Epidermal melanocyte (primary cell): ENCODE measurements around a stretch of chr18.

DNA sequence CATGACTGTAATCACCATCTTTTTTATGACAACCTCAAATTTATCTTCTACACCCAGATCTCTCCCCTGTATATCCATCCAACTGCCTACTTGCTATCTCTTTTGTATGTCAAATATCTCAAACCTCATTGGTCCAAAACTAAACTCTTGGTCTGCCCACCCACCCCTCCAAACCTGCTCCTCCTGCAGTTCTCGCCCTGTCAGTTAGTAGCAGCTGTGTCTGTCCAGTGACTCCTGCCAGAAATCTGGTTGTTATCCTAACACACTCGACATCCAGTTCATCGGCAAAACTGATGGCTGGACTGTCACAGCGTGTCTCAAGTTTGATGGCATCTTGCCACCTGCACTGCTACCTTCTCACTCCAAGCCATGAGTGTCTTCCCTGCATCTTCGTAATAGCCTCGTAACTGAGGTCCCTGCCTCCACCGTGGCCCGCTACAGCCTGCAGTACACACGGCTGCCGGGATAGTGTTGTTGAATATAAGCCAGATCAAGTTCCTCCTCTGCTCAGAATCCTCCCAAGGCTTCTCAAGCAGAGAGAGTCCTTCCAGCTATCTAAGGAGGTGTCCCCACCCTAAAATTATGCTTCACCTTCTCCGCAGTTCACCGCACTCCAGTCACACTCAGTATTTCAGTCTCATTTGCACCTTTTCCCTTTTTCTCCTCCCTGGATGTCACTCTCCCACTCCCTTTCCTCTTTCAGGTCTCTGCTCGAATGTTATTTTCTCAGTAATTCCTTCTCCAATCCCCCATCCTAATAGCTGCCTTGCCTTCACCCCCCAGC is 470.0 kb upstream of the RAB12 start:
- RRBS, result no CpG with 5 or more reads among the region's 13 CpGs

DNA sequence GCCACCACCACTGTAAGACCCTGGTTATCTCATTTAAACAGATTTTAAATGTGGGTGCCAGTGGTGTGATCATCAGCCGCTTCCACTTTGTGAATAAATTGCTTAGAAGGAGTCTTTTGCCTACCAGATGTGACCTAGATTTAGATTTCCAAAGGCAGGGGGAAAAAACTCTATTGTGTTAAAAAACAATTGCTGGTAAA is 466.4 kb upstream of the RAB12 start:
- RRBS, result no CpG with 5 or more reads among the region's 1 CpG

DNA sequence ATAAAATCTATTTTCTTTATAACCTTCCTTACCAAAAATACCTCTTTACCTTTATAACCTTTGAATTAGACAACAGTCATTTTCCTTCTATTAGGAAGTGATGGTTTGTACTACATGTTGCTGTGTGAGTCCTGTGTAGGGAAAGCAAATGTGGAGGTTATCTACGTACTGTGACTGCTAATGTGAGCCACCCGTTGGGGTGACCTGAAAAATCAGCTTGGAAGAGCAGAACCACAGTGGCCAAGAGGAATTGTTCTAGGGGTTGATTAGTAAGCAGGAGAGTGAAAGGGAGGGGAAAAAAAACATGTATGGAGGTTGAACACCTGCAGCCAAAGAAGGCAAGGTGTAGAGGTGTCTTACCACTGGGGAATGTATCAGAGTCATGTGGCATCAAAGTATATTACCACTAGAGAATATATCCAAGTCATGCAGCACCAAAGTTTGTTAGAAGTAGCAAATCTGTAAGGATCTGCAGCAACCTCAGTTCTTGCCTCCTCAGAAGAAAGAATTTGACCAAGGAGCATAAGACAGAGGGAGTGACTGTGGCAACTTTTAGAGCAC is 429.3 kb upstream of the RAB12 start:
- RRBS, result no CpG with 5 or more reads among the region's 2 CpGs

DNA sequence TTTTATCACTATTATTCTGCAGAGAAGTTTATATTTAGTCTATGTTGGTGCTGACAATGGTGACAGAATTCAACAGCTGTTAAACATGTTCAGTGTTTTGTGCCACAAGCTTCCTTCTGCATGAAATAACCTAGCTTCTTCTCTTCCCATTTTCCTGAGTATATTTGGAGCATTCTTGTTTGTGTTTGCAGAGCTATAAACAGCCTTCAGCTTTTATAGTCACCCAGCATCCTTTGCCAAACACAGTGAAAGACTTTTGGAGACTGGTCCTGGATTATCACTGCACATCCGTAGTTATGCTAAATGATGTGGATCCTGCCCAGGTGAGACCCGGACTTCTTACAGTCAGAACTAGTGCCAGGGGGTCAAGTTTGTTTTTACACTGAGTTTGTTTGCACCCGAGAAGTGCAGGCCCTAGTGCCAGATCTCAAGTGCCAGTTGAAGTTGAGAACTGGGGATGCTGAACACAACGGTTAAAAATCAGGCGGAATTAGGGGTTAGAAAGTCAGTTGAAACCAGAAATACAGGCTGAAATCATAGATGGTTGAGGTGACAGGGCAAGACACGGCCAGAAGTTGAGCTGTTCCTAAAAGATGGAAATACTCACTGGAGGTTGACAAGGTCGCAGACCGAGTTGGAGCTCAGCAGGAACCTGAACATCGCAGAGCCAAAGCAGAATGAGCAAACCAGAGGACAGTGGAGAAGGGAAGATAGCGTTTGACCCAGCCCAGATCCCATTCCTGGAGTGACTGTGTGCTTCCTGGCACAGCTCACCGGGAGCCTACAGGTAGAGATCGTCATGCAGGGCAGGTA is 228.9 kb upstream of the RAB12 start:
- RRBS, result no CpG with 5 or more reads among the region's 12 CpGs

DNA sequence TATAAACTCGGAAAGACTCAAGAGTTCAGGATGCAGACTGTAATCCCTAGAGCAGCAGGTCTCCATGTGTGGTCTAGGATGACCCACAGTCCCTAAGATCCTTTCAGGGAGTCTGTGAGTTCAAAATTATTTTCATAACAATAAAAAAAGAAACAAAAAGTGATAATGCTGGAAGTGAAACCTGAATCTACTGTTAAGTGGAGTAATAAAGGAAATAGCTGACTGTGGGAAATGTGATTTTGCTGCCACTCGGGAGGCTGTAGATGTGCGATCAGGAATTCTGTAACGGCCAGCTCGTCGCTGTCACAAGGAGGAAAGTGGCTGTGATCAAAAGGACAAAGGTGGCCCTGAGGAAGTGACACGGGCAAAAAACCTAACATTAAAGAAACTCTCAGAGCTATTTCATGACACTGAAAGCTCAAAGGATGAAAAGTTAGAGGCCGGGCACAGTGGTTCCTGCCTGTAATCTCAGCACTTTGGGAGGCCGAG is 5.1 kb upstream of the RAB12 start:
- RRBS, result no CpG with 5 or more reads among the region's 9 CpGs

- RRBS, result no CpG with 5 or more reads among the region's 18 CpGs
Measured at GRCh38 chr18:8622101-8622911, 13.1 kb downstream of the RAB12 start.

GRCh38 chr18:8673495-8673867 is 31.9 kb upstream of the MTCL1 start:
- RRBS, result no CpG with 5 or more reads among the region's 8 CpGs

DNA sequence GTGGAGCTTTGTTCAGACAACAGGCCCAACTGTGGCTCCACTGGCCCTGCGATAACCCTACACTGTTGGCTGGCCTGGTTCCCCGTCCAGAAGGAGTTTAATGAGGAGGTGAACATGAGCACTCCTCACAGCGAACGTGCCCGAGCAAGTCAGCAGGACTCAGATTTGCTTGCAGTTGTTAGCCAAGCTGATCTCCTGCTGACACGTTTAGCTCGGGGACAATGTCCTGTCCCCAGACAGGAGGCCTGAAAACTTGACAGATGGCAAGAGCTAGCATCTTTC is 20.1 kb upstream of the MTCL1 start:
- RRBS, result no CpG with 5 or more reads among the region's 7 CpGs

DNA sequence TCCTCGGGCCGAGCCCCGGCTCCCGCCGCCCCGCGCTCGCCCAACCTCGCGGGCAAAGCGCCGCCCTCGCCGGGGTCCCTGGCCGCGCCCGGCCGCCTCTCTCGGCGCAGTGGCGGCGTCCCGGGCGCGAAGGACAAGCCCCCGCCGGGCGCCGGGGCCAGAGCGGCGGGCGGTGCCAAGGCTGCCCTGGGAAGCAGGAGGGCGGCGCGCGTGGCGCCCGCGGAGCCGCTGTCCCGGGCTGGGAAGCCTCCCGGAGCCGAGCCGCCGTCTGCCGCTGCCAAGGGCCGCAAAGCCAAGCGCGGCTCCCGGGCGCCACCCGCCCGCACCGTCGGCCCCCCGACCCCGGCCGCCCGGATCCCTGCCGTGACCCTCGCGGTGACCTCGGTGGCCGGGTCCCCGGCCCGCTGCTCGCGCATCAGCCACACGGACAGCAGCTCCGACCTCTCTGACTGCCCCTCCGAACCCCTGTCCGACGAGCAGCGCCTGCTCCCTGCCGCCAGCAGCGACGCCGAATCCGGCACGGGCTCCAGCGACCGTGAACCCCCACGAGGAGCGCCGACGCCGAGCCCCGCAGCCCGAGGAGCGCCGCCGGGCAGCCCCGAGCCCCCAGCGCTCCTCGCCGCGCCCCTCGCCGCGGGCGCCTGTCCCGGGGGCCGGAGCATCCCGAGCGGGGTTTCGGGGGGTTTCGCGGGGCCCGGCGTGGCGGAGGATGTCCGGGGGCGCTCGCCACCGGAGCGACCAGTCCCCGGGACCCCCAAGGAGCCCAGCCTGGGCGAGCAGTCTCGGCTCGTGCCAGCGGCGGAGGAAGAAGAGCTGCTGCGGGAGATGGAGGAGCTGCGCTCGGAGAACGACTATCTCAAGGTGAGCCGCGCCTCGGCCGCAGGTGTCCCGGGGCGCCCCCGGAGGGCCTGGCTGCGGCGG is 757 bp downstream of the MTCL1 start:
- RRBS, result 2% methylated on average over 84 of the region's 135 CpGs

- RRBS, result no CpG with 5 or more reads among the region's 15 CpGs
Measured at GRCh38 chr18:8709379-8710119, 4.2 kb downstream of the MTCL1 start.

DNA sequence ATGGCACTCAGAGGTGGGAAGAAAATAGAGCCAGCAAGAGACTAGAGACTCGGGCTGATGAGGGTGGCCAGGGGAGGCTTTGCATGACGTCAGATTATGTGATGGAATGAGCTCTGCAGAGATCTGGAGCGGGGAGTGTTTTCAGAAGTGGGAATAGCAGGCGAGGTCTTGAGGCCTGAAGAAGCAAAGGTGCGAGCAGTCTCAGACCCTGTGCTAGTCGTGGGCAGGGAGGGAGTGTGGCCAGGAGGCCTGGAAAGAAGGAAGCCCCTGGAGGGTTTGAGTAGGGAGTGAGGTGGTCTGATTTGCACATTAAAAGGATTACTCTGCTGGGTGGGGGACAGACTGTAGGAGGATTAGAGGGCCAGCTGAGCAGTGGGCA is 11.9 kb downstream of the MTCL1 start:
- RRBS, result no CpG with 5 or more reads among the region's 6 CpGs

- RRBS, result no CpG with 5 or more reads among the region's 4 CpGs
Measured at GRCh38 chr18:8747445-8747778, 42.1 kb downstream of the MTCL1 start.

- RRBS, result no CpG with 5 or more reads among the region's 6 CpGs
Measured at GRCh38 chr18:8786885-8787225, 81.5 kb downstream of the MTCL1 start.

DNA sequence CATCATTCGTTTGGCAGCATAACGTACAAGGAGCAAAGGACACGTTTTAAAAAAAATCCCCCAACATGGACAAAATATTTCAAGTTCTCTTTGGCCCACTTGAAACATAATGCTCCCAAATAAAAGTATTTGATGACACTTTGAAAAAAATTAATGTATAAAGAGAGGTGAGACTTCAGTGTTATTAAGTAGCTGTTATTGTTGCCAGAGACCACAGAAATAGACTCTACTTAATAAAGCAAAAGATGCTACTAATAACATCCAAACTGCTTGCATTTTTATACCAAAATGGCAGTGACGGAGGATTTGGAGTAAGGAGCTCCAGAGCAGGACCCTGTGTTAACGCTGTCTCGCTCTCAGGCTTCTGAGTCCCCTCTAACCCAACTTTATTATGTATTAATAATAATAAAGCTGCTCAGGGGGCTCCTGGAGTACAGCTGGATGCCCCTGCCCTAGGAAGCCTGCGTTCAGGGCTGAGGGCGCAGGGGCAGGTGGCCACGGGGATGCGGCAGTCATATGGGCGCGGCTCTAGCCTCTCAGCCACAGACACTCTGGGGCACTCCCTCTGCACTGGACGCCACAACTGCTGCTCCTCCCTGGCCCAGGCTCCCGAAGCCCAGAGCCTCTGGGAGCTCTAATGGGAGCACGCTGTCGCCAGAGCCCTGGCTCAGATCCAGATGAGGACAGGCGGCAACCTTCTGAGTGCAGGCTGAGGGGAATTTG is 93.4 kb downstream of the MTCL1 start:
- RRBS, result no CpG with 5 or more reads among the region's 17 CpGs

GRCh38 chr18:8799838-8800923 is 94.8 kb downstream of the MTCL1 start:
- RRBS, result 83% methylated on average over 3 of the region's 31 CpGs

DNA sequence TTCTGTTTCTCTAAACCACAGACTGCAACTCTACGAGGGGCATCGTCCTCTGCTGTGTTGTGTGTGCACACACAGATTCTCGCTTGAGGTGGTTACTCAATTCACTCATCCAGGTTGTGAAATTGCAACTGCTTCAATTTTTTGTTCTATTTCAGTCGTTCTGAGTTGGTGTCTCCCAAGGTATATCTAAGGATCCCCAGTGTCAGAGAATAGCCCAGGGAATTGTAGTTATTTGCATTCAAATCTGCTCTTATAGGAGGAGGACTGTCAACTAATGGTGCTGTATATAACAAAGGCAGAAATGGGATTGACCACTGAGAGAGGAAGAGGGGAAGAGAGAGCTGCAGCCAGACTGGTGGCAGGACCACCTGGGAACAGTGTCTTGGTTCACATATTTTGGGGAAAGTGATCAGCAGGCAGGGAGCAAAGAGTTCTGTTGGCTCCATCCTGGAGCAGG is 113.3 kb upstream of the NDUFV2 start:
- RRBS, result no CpG with 5 or more reads among the region's 4 CpGs

DNA sequence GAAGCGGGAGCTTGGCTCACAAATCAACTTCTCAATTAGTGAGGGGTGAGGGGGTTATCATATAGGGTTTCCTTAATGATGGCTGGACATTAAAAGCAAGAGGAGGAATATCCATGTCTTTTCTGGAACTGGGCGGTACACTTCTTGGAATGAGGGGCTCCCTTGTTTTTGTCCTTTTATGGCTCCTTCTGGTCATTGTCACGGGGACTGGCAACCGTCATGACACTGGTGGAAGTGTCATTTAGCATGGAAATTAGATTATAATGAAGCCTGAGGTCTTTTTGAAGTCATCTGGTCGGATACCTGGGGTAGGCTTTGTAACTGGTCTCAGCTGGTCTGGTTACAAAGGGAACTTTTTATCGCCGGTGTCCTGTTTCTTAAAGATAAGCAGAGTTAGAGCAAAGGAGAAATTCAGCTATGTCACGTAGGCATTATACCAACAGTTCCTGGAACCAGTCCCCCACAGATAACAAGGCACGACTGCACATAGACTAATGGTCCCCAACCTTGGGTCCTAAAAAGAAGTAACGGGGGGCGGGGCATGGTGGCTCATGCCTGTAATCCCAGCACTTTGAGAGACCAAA is 93.6 kb upstream of the NDUFV2 start:
- RRBS, result no CpG with 5 or more reads among the region's 11 CpGs

GRCh38 chr18:9069344-9070217 is 32.9 kb upstream of the NDUFV2 start:
- RRBS, result no CpG with 5 or more reads among the region's 18 CpGs

DNA sequence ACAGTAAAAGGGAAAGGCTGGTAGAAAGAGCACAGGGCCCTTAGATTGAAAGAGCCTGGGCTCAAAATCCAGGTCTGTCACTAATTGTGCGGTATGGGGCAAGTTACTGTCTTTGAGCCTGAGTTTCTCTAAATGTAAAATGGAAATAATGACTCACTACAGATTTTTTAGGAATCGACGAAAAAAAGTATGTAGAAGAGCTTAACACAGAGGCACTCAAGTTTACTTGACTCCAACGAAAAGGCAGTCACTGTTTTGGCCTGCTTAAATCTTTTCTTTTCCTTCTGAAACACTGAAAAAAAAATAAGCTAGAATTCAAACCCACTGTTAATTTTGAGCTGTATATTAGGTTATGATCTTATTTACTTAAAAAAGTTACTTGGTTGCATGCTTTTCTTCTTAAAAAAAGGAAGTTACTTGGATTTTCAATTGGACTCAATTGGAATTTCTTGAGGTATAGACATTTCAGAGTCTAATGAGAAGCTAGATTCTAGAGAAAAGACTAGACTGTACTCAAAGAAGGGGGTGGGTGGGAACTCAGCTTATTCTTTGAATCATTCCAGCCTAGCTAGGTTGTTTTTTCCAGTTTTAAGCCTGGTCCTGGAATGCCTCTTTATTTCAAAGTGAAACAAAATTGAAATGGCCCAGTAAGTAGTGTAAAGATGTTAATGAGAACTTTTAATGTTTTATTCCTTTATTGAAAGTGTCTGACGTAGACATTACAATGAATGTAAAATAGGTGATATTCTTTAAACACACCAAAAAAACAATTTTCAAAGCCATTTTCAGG is 7.3 kb downstream of the NDUFV2 start:
- RRBS, result no CpG with 5 or more reads among the region's 5 CpGs

DNA sequence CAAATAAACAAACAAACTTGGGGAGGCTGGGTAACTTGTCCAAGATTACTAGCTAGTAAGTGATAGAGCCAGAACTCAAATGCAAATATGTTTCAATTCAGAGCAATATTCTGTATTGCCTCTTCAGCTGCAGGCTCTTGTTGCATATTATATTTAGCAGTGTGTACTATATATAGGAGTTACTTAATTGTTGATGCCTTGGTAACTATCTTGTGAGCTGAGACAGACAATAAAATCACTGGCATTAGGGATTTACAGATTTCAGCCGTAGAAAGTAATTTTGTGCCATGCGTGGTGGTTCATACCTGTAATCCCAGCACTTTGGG is 10.2 kb upstream of the ANKRD12 start:
- RRBS, result no CpG with 5 or more reads among the region's 2 CpGs